Thyroid gland (tissue), 7 donors: ENCODE results near the genes SOX1 and CUL4A.

GRCh38 chr13:111316292-111316855, 4.1 kb upstream of the TEX29 start:
- PRO-cap, 2 experiments = no peak in any of the 2 experiments
- RAMPAGE, long total RNA, 5 experiments = no peak in any of the 5 experiments

DNA sequence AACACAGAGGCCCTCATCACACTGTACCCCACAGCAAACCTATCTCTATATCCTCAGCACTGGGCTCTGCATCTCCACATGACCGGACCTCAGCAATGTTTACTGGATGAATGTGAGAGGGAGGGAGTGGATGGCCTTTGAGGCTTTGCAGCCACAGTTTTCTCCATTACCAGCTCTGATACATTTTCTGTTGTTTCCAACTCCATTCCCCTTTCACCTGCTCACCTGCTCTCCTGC, 232.6 kb downstream of the TEX29 start:
- PRO-cap, 2 experiments = no peak in any of the 2 experiments
- RAMPAGE, long total RNA, 5 experiments = no peak in any of the 5 experiments

DNA sequence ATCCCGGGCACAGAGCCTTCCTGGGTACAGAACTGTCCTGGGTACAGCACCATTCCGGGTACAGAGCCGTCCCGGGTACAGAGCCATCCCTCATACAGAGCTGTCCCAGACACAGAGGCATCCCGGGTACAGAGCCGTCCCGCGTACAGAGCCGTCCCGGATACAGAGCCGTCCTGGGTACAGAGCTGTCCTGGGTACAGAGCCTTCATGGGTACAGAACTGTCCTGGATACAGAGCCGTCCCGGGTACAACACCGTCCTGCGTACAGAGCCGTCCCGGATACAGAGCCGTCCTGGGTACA, 222.6 kb upstream of the SOX1 start:
- PRO-cap, 2 experiments = no peak in any of the 2 experiments
- RAMPAGE, long total RNA, 5 experiments = no peak in any of the 5 experiments

- PRO-cap, 2 experiments = no peak in any of the 2 experiments
- RAMPAGE, long total RNA, 5 experiments = no peak in any of the 5 experiments
Measured at GRCh38 chr13:112066113-112067341, at the start of gene SOX1. SOX1 (plus strand) TSS chr13:112067149.

DNA sequence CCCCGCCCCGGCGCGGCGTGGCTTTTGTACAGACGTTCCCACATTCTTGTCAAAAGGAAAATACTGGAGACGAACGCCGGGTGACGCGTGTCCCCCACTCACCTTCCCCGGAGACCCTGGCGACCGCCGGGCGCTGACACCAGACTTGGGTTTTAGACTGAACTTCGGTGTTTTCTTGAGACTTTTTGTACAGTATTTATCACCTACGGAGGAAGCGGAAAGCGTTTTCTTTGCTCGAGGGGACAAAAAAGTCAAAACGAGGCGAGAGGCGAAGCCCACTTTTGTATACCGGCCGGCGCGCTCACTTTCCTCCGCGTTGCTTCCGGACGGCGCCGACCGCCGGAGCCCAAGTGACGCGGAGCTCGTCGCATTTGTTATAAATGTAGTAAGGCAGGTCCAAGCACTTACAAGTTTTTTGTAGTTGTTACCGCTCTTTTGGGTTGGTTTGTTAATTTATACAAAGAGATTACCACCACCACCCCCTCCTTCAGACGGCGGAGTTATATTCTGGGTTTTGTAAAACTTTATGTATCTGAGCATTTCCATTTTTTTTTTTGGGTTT, 2.0 kb downstream of the SOX1 start:
- PRO-cap, 2 experiments = no peak in any of the 2 experiments
- RAMPAGE, long total RNA, 5 experiments = no peak in any of the 5 experiments

- PRO-cap, 2 experiments = no peak in any of the 2 experiments
- RAMPAGE, long total RNA, 5 experiments = no peak in any of the 5 experiments
Measured at GRCh38 chr13:112555798-112556340, 32.1 kb downstream of the TUBGCP3 start.

DNA sequence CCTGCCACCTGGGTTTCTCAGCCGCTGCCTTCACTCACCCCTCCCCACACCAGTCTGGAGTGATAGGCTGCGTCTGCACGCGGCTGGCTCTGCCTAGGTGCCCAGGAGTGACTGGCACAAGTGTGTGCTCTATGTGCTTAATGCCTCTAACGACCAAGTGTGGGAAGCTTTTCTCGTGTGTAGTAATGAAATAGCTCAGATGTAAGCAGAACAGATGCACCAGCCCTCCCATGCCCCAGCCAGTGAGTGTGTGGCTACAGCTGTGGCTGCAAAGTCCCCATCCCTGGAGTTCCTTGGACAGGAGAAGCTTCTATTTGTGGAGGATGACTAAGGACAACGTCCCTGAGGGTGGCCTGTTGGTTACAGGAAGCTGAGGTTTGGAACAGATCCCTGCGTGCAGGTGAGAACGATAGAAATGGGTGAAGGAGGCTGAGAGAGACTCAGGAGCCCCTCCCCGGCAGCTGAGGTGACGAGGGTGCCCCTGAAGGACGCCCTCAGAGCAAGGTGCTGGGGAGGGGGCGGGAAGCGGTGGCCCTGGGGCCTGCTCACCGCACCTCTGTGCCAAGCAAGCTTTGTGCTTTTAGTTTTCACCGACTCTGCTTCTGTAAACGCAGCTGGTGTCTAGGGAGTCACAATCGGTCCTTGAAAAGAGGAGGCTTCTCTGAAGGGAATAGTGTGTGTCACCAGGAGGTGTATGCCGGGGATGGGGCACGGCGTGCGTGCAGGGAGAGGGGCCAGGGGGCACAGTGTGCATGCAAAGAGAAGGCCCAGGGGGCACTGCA, 35.8 kb downstream of the ATP11A start:
- PRO-cap, 2 experiments = no peak in any of the 2 experiments
- RAMPAGE, long total RNA, 5 experiments = no peak in any of the 5 experiments

GRCh38 chr13:112761706-112761905, 71.8 kb downstream of the ATP11A start:
- PRO-cap, 2 experiments = no peak in any of the 2 experiments
- RAMPAGE, long total RNA, 5 experiments = no peak in any of the 5 experiments

- PRO-cap, 2 experiments = no peak in any of the 2 experiments
- RAMPAGE, long total RNA, 5 experiments = no peak in any of the 5 experiments
Measured at GRCh38 chr13:112771436-112771955, 81.7 kb downstream of the ATP11A start.

DNA sequence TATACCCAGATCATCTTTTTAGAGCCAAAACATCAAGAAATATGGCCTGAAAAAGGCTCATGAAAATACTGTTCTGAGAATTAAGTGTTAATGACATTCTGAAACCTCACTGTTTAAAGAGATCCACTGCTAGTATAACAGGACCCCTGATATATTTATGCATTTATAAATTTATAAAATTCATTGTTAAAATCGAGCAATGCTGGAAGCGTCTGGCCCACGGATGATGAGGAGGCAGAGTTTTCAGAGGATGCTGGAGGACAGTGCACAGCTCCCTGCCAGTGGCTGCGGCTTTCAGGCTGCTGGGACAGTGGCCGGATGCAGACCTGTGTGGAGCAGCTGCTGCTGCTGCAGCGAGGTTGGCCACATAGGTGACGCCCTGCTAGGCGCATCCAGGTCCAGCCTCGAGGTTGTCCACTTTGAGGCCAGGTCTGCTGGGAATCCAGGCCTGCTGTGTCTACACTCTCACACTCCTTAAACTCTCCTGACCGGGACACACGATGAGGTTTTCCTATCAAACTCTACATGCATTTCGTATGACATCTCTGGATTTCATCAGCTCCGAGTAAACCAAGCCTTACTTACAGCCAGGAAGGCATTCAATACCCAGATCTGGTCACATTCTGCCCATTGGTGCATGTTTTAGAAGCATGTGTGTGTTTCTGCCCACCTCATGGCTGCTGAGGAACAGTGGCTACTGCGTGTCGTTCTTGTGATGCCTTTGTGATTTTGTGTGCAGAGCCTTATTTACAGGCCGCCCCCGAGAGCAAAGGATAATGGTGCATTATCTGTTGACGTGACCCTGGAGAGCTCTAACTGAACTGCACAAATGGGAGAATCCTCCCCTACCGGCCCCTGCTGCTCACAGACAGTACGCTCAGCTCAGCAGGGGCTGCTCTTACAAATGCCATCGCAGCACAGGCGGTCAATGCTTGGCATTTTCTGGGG, 12.4 kb upstream of the MCF2L start:
- PRO-cap, 2 experiments = no peak in any of the 2 experiments
- RAMPAGE, long total RNA, 5 experiments = no peak in any of the 5 experiments

DNA sequence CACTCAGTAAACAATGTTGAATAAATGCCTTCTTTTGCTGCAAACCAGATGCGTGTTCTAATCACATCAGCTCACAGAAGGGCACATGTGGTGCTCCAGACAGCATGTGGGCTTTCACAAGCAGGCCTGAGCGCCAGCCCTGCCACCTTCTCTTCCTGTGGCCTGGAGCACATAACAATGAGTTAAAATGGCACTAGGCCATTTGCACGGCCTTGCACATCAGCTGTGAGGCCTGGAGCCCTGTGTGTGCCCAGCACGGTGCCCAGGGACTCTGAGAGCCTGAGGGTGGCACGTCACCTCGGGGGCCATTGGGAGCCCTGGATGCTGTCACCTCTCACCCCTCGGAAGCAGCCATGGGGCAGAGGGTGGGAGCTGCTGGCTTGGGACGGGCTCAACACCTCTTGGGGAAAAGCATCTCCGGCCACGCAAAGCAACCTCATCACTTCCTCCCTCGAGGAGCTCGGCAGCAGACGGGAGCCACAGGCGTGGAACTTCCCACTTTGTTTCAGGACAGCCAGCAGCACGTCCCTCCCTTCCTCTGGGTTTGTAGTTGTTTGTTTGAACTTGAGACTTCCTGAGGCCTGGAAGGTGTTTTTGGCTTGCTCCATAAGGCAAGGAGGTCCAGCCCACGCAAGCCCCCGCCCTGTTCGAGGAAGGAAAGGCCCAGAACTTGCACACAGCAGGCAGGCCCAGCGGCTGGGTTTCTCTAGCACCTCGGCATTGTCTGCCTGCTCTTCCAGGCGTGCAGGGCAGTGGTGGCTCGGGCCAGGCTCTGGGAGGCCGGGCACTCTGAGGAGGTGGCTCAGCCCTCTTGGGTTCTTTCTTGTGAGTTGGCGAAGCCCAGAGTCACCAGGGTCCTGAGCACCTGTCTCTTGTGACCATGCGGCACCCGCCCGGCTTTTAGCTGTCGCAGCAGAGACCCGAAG, 9.9 kb downstream of the MCF2L start:
- PRO-cap, 2 experiments = peak in 2 of 2 experiments; most common plus-strand start position 720 of the sequence (in 2); most common minus-strand start position 403 of the sequence (in 1)
- RAMPAGE, long total RNA, 5 experiments = start-site peak on the plus strand in 2 of 5 experiments, centred at positions 712 to 733 of the sequence, 27 to 59 reads per replicate

DNA sequence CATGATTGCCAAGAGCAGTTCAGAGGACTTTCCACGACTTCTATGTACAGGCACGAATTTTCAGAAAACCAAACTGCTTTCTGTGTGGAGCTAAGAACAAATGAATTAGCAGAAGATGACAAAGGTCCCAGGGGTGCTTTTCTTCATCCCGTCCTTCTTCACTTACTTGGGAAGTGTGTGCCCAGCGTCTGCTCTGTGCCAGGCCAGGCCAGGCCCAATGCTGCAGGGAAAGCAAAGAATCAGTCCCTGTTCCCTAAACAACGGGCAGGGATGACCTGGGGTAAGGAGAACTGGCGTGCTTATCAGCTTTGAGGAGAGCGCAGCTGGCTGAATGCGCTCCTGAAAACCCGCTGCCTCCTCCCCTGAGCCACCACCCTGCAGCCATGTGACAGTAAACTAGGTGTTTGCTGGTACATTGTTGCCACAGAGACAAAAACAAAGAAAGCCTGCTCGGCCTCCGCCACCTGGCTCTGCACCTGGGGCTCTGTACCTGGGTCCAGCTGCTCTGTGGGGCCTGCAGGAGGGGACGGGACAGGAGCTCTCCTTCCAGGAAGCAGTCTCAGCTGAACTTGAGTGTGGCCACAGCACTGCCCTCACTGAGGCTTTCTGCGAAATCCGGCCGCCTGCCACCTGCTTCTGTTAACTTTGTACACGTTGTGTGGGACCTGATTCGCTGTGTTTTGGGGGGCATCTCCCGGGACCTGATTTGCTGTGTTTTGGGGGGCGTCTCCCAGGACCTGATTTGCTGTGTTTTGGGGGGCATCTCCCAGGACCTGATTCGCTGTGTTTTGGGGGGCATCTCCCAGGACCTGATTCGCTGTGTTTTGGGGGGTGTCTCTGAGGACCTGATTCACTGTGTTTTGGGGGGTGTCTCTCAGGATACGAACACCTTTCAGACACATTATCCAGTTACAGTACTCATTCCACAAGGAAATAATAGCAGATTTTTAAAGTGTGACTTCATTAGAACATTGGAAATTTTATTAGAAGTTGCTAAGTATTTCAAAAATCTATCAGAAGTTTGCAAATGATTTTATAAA, 21.9 kb downstream of the MCF2L start:
- PRO-cap, 2 experiments = no peak in any of the 2 experiments
- RAMPAGE, long total RNA, 5 experiments = no peak in any of the 5 experiments

DNA sequence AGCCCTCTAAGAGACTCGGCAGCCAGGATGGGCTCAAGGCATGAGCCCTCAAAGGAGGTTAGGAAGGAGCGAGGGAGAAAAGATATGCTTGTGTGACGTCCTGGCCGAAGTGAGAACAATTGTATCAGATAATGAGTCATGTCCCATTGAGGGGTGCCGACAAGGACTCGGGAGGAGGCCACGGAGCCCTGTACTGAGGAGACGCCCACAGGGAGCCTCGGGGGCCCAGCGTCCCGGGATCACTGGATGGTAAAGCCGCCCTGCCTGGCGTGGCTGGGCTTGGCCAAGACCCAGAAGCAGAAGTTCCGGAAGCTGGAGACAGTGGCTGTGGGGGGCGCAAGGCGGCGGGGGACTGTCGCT, 54.1 kb downstream of the MCF2L start:
- PRO-cap, 2 experiments = no peak in any of the 2 experiments
- RAMPAGE, long total RNA, 5 experiments = no peak in any of the 5 experiments

- PRO-cap, 2 experiments = peak in 2 of 2 experiments; most common plus-strand start chr13:113083996 (in 2); most common minus-strand start chr13:113083843 (in 1)
- RAMPAGE, long total RNA, 5 experiments = no peak in any of the 5 experiments
Measured at GRCh38 chr13:113083311-113084266, 22.0 kb upstream of the F7 start.

GRCh38 chr13:113122999-113123623, 512 bp downstream of the F10 start:
- PRO-cap, 2 experiments = no peak in any of the 2 experiments
- RAMPAGE, long total RNA, 5 experiments = no peak in any of the 5 experiments

DNA sequence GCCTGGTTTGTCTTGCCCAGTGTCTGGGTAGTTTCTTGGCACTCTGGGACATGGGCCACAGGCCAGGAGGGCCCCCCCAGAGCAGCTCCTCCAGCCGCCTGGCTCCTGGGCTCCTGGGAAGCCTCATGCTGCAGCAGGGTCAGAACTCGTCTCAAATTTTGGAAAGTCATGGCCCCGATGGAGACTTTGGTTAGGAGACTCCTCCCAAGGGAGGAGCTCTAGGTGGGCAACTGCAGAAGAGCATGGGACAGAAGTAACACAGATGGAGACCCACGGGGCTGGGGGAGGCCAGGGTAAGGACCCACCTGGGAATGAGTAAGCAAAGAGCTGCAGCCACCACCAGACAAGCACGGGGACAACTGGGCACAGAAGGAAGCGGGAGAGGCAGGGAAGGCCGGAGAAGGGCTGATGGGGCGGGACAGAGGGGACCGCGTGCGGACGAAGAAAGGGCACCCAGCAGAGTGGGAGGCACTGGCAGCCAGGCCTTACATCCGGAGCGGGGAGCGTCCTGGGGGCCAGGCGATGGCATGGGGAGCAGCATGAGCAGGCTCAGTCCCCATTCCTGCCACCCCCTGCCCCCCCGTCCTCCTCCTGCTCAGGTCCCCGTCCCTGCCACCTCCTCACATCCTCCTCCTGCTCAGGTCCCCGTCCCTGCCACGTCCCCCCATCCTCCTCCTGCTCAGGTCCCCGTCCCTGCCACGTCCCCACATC, 2.9 kb downstream of the PROZ start:
- PRO-cap, 2 experiments = no peak in any of the 2 experiments
- RAMPAGE, long total RNA, 5 experiments = no peak in any of the 5 experiments

GRCh38 chr13:113188499-113189327, 19.8 kb downstream of the PCID2 start:
- PRO-cap, 2 experiments = no peak in any of the 2 experiments
- RAMPAGE, long total RNA, 5 experiments = no peak in any of the 5 experiments

DNA sequence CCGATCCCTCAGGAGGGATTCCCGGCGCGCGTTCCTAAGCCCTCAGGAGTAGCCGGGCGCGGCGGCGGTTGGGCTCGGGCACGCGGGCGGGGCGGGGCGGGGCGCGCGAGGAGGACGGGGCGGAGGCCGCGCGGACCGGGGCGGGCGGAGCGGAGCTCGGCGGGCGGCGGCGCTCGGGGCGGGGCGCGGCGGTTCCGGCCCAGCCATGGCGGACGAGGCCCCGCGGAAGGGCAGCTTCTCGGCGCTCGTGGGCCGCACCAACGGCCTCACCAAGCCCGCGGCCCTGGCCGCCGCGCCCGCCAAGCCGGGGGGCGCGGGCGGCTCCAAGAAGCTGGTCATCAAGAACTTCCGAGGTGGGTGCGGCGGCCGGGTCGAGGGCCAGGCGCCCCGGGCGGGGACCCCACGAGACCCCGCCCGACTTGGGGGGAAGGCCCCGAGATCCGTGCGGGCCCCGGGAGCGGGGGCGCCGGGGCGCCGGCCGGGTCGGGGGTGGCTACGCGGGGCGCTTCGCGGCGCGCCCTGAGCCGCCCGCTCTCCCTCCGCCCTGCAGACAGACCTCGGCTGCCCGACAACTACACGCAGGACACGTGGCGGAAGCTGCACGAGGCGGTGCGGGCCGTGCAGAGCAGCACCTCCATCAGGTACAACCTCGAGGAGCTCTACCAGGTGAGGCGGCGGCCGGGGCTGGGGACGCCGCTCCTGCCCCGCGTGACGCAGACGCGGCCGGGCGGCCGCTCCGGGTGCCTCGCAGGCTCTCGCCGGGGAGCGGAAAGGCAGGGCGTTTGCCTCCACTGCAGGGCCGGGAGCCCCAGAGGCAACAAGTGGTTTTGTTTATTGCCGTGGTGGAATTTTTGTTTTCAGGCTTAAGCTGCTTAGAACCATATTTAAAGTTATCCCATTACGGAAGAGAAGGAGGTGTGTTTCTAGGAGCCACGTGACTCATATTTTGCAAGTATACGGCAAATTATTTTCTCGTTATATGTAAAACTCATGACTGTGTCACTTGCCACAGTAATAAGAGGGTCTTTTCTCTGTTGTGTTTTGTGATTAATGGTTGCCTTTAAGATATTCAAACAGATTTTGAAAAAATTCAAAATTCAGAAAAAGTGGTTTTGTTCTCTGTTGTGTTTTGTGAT, at the start of gene CUL4A:
TSS of gene CUL4A (plus strand) at position 191 of the 1,136 bp plus-strand sequence.
- PRO-cap, 2 experiments = peak in 2 of 2 experiments; most common plus-strand start position 202 of the sequence (in 2); most common minus-strand start position 50 of the sequence (in 2)
- RAMPAGE, long total RNA, 5 experiments = no peak in any of the 5 experiments

- PRO-cap, 2 experiments = no peak in any of the 2 experiments
- RAMPAGE, long total RNA, 5 experiments = no peak in any of the 5 experiments
Measured at GRCh38 chr13:113291826-113292785, 4.9 kb upstream of the LAMP1 start.

- PRO-cap, 2 experiments = no peak in any of the 2 experiments
- RAMPAGE, long total RNA, 5 experiments = no peak in any of the 5 experiments
Measured at GRCh38 chr13:113324331-113324784, 27.3 kb downstream of the LAMP1 start.